NCI-H460 (cell line): ENCODE results near the genes KRT25, KRTAP1-3, KRTAP4-12, KRTAP4-2, KRTAP16-1 and KRT14.

GRCh38 chr17:40558671-40559494, 6.4 kb downstream of the CCR7 start:
RAMPAGE:
- cytosol, long total RNA: no peak
- long total RNA: no peak
- nucleus, long total RNA: no peak

DNA sequence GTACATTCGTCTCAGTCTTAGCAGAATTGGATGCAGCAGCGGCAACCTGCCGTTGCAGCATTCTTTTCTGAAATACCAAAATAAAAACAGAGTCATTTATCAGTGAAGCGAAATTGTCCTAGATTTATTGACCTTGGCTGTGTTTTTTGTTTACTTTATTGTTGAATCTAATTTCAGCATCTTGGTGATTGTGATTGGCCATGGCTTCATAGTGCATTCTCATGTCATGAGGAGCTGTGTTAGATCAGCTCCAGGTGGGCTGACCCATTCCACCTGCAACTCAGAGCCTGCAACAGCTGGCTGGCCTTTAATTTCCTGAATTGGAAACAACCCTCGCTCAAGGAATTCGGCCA, 16.5 kb downstream of the KRT24 start:
RAMPAGE:
- cytosol, long total RNA: no peak
- long total RNA: no peak
- nucleus, long total RNA: no peak

DNA sequence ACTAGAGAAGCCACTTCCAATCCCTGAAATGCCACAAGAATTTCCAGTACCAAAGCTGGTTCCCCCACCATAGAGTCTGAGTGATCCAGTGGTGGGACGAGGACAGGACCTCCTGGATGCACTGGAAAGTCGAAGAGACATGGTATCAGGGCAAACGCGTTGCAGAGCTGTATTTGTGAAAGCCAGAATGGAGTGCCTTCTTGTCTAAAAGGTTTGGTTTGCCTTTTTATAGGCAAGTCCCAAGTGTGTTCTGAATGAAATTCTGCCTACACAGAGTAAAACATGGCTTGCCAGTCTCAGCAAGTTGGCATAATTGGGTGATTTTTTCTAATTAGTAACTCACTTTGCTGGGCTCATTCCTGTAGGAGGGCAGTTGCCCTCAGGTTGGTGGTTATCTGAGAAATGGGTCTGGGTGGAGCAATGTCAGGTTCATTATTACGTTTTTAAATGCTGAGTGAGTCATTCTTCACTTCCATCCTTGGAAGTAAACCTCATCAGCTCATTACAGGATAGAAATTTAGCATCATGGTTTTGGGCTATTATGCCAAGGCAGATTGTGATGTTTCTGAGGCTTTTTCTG, at the start of gene KRT25:
Gene KRT25, minus strand, starts transcription at position 201 of the 580 bp plus-strand sequence.
RAMPAGE:
- cytosol, long total RNA: no peak
- long total RNA: no peak
- nucleus, long total RNA: no peak

GRCh38 chr17:40779494-40779864, 2.9 kb downstream of the KRT27 start:
RAMPAGE:
- cytosol, long total RNA: no peak
- long total RNA: no peak
- nucleus, long total RNA: no peak

DNA sequence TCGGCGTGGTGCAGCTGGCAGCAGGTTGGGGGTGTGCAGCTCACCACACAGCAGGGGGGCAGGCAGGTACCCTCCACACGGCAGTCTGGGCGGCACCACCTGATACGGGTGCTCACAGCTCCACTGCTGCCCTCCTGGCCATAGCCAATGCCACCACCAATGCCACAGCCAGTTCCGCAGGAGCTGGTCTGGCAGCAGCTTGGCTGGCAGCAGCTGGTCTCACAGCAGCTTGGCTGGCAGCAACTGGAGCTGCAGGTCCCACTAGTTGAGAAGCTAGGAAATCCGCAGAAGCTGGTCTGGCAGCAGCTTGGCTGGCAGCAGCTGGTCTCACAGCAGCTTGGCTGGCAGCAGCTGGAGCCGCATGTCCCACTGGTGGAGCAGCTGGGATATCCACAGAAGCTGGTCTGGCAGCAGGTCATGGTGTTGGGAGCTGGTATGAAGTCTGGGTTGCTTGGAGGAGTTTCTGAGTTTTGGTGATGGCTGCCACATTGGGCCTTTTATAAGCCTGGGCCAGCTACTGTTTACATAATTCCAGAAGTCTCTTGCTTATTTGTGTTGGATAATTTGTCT, at the start of gene KRTAP1-3:
Gene KRTAP1-3, minus strand, starts transcription at position 472 of the 570 bp plus-strand sequence.
RAMPAGE:
- cytosol, long total RNA: no peak
- long total RNA: no peak
- nucleus, long total RNA: no peak

DNA sequence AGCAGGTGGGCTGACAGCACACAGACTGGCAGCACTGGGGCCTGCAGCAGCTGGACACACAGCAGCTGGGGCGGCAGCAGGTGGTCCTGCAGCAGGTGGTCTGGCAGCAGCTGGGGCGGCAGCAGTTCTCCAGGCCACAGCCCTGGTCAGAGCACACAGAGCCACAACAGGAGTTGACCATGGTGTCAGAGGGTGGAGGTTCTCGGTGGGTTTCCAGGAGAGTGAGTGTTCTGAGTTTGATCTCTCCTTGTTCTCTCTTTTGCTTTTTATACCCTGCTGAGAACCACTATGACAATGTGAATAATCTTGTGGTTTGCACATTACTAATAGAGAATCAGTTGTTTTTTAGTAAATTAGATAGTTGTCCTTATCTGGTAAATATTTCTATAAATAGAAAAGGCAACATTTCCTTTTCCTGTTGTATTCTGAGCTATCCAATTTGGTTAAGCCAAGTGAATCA, at the start of gene KRTAP4-12:
Gene KRTAP4-12, minus strand, starts transcription at position 241 of the 460 bp plus-strand sequence.
RAMPAGE:
- cytosol, long total RNA: no peak
- long total RNA: no peak
- nucleus, long total RNA: no peak

GRCh38 chr17:41177998-41178353, at the start of gene KRTAP4-2:
TSS of gene KRTAP4-2 (minus strand) at chr17:41178221.
RAMPAGE:
- cytosol, long total RNA: no peak
- long total RNA: no peak
- nucleus, long total RNA: no peak

DNA sequence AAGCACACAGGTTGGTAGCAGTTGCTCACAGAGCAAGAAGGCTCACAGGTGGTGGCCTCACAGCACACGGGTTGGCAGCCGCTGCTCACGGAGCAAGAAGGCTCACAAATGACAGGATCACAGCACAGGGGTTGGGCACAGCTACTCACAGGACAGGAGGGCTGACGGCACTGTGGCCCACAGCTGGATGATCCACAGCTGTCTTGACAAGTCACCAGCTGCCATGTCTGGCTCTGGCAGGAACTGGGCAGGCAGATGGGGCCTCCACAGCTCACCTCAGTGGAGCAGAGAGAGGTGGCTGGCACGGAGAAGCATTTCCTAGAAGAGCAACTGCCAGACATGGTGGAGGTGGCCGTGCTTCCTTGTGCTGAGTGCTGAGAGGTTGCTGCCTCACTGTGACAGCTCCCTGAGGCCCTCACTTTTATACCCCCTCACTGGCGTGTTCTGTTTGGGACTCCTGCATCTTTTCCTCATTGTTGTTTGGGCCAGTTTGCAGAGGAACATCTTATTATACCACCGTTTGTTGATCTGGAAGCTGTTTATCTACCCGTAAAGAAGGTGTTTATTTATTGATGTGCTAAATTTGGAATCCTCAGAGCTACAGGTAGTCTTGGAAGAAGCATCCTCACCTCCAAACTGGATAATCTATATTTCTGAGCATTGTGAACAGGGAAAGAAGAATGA, at the start of gene KRTAP16-1:
Gene KRTAP16-1, minus strand, starts transcription at position 397 of the 684 bp plus-strand sequence.
RAMPAGE:
- cytosol, long total RNA: no peak
- long total RNA: no peak
- nucleus, long total RNA: no peak

DNA sequence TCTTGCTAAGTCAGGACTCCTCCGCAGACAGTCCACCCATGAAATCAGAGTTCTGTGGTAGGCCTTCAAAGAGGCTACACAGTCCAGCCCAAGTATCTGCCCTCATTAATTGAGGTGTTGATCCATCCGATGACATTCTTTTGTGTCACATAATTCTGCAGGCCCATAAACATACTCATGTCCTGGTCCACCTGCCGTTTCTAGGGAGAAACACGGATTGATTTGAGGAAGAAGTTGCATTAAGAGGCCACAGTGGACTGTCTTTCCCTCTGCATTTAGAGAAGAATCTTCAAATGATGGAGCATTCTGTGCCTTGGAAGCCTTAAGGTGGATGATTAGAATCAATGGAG, 348 bp upstream of the KRT31 start:
RAMPAGE:
- cytosol, long total RNA: no peak
- long total RNA: no peak
- nucleus, long total RNA: no peak

GRCh38 chr17:41516727-41517370, 1.8 kb downstream of the KRT15 start:
RAMPAGE:
- cytosol, long total RNA: no peak
- long total RNA: no peak
- nucleus, long total RNA: no peak

DNA sequence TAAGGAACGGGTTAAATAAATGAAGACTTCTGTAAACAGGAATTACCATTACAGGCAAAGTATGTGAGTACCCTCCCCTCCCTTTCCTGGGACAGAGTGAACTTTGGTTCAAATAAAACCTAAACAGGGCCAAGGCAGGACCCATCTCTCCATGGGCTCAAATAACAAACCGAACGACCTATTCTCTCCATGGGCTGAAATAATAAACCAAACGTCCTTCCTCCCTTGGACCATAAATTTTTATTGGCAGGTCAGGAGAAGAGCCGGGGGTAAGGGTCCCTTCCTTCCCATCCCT, 4.7 kb upstream of the KRT15 start:
RAMPAGE:
- cytosol, long total RNA: no peak
- long total RNA: no peak
- nucleus, long total RNA: no peak

DNA sequence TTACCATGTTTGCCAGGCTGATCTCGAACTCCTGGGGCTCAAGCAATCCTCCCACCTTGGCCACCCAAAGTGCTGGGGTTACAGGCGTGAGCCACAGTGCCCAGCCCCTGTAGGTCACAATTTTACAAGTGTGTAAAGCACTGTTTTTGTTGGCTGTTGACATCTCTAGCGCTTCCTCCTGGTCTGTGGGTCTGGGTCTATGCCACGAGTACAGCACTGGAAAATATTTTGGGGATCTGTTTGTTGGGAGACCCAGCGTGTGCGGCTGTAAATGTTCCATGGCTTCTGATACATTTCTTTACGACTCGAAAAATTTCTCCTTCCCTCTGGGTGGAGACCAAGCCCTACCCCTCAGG, 1.4 kb downstream of the KRT19 start:
RAMPAGE:
- cytosol, long total RNA: no peak
- long total RNA: no peak
- nucleus, long total RNA: no peak

RAMPAGE:
- cytosol, long total RNA: no peak
- long total RNA: no peak
- nucleus, long total RNA: no peak
Measured at GRCh38 chr17:41586134-41586974, at the start of gene KRT14. TSS of gene KRT14 (minus strand) at chr17:41586895.

GRCh38 chr17:41586975-41587490, 338 bp upstream of the KRT14 start:
RAMPAGE:
- cytosol, long total RNA: no peak
- long total RNA: no peak
- nucleus, long total RNA: no peak

DNA sequence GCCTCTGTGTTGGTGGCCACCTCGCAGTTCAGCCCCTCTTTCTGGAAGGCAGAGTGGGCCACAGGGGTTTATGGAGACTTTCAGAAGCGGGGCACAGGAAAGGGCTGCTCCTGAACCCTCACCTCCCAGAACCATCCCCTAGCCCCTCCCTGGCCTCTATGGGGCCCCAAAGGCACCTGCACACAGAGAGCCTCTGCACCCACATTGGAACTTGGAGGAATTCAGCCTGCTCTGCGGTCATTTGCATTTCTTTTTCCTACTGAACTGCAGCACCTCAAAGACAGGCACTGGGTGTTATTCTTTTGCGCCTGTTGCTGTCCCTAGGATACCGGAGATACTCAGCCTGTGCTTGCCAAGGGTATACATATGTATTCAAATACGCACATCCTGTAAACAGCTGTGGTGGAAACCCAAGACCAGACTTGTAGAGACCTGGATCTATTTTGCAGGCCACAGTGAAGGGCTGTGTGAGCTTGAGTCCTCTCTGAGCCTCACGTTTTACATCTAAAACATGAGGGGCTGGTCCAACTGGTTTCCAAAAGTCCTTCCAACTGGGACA, 4.1 kb upstream of the KRT17 start:
RAMPAGE:
- cytosol, long total RNA: no peak
- long total RNA: no peak
- nucleus, long total RNA: no peak

RAMPAGE:
- cytosol, long total RNA: no peak
- long total RNA: no peak
- nucleus, long total RNA: no peak
Measured at GRCh38 chr17:41665216-41665875, 23.3 kb upstream of the EIF1 start.

RAMPAGE:
- cytosol, long total RNA: no peak
- long total RNA: no peak
- nucleus, long total RNA: no peak
Measured at GRCh38 chr17:41665876-41666228, 22.8 kb upstream of the EIF1 start.

GRCh38 chr17:41695007-41695511, 6.4 kb downstream of the EIF1 start:
RAMPAGE:
- cytosol, long total RNA: no peak
- long total RNA: no peak
- nucleus, long total RNA: no peak

RAMPAGE:
- cytosol, long total RNA: no peak
- long total RNA: no peak
- nucleus, long total RNA: no peak
Measured at GRCh38 chr17:41737995-41738822, 3.8 kb upstream of the HAP1 start.

DNA sequence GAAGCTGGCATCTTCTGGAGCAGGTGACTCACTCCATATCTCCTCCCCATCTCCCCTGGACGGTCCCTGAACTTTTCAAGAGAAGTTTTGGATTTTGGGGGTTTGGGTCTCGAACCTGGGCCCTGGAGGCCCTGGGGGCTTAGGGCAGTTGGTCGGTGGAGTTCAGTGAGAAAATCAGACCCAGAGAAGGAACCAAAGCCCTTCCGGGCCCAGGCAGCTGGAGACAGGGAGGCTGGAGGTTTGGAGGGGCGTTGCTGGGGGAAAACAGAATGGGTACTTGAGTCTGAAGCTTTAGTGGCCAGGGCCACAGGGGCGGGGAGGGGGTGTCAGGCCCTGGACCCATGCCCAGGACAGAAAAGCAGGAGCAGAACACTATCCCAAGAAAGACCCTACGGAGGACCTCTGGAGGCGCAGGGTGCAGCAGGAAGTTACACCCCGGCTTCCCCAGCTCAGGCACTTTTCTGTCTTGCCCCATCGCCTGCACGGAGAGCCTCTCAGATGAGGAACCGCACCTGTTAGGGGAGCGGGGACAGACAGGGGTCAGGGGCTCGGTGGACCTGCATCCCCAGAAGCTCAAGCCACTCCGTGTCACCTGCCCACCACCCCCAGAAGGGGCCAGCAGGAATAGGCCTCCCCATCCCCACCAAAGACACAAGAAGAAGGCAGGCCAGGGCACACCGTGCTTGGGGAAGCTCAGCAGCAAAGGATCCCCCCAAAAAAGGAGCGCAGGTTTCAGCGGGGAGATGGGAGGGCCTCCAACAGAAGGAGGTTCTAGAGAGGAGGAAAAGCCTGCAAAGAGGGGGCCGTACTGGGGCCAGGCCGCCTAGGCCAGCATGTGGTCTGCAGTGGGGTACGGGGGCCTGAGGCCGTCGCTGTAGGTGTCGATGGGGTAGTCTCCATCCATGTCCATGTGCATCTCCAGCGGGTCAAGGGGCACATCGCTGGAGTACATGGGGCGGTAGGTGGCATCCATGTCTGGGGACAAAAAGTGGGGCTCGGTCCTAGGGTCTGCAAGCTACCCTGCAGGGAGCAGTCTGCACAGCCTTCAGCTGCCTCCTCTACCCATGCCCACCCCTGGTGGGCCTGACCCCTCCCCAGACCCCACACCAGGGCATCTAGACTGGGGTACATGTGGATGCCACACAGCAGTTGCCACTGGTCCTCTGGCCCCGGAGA, 20.9 kb upstream of the HAP1 start:
RAMPAGE:
- cytosol, long total RNA: no peak
- long total RNA: no peak
- nucleus, long total RNA: no peak